Right atrium auricular region (tissue), 2 donors: ENCODE data around the genes SLC44A1 and TMEM38B.

DNA sequence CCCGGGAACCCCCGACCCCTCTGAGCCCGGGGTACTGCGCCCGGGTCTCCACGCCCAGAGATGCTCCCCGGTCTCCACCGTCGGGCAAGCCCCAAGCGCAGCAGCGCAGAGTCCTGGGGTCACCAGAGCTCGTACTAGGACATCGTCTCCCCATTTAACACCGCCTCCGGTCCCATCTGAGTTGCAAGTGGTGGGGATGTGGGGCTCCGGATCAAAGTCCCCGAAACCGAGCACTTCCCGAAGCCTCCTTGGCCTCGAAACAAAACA is 389 bp downstream of the ABCA1 start:
- PRO-cap: no peak
- RAMPAGE, long total RNA, 2 experiments: no peak in any of the 2 experiments

DNA sequence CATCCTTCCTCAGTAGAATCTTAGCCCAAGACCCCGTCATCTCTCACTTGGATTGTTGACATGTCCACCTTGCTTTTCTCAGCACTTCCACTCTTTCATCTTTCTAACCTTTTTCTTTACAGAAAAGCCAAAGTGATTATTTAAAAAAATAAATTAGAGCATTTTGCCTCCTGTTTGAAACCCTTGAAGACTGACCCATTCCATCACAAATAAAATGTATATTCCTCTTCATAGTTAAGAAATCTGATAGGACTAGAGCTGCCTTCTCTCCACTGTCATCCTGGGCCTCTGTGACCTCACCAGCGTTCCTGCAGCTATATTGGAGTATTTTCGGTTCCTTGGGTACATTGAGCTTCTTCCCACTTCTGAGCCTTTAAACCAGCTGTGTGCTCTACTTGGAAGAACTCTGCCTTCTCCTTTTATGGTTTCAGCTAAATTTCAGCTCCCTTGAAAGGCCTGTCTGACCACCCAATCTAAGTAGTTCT is 99.1 kb upstream of the ABCA1 start:
- PRO-cap: no peak
- RAMPAGE, long total RNA, 2 experiments: no peak in any of the 2 experiments

GRCh38 chr9:105062535-105062823 is 134.5 kb upstream of the ABCA1 start:
- PRO-cap: no peak
- RAMPAGE, long total RNA, 2 experiments: no peak in any of the 2 experiments

DNA sequence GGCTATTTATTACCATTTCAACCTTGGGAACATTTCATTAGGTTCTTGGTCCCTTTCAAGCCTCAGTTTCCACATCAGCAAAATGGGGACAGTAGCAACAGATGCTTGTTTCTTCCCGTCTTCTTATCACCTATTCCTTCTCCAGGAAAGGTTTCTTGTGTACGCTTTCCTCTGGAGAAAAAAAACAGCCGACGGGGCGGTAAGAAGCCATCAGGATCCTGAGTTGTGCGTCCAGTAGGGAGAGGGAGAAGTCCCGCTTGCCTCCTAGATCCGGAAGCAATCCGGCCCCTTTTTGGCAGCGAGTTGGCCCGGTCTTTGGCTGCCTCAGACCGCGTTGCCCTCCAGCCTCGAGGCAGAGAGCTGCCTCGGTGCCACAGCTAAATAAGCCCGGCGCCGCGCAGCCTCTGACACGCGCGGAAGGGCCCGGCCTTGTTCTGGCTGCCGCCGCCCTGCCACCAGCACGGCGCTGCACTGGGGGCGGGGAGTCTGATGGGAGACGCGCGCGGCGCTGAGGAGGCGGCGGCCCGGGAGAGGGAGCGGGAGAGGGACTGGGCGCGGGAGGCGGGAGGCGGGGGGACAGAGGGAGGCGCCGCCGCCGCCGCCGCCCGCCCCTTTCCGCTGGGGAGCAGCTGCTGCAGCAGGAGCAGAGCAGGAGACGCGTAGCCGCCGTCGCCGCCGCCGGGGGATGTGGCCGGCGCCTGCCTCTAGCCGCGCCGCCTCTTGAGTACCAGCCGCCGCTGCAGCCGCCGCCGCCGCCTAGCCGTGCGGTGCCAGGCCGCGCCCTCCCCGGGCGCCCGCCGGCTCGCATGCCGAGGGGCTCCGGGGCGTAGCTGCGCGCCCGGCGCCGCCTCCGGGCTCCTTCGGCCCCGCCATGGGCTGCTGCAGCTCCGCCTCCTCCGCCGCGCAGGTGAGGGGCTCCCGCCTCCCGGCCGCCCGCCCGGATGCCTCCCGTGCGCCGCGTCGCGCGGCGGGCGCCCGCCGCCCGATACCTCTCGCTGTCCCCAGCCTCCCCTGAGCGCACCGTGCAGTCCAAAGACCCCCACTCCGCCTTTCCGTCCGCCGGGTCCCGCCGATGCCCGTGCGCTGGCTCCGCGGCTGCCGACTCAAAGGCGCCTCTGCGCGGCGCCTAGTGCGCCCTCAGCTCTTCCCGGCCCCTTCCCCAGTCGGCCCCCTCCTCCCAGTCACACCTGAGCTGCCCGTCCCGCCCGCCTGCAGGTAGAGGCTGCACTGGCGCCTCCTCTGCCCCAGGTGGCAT is at the start of gene SLC44A1:
Gene SLC44A1 (plus strand): TSS at position 654 of the 1,255 bp plus-strand sequence.
- PRO-cap: bidirectional peak, plus-strand start at position 640 of the sequence, minus-strand start at position 370 of the sequence
- RAMPAGE, long total RNA, 2 experiments: no peak in any of the 2 experiments

DNA sequence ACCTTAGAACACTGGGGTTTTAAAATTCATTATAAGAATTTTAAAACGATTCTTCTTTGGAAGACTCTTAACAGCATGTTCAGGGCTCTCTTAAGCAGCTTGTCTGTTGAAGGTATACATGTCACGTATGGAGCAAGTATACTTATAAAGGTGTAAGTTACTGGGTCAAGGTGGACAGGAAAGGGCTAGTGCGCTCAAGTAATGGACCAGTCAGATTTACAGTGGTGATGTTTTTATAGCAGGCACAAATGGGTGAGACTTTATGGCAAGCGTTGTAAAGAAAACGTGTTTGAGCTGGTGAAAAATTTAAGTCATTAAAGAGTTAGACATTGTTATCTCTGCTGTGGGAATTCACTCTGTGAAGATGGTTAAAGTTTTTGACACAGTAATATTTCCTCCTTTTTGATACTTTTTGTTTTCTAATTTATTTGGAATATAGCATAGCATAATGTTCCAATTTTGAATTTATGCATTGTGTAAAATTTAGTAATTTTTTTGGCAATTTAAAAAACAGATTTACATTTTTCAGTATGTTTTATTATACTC is 8.0 kb downstream of the SLC44A1 start:
- PRO-cap: no peak
- RAMPAGE, long total RNA, 2 experiments: no peak in any of the 2 experiments

- PRO-cap: no peak
- RAMPAGE, long total RNA, 2 experiments: no peak in any of the 2 experiments
Observed at GRCh38 chr9:105416977-105417288, 30.9 kb upstream of the FSD1L start.

DNA sequence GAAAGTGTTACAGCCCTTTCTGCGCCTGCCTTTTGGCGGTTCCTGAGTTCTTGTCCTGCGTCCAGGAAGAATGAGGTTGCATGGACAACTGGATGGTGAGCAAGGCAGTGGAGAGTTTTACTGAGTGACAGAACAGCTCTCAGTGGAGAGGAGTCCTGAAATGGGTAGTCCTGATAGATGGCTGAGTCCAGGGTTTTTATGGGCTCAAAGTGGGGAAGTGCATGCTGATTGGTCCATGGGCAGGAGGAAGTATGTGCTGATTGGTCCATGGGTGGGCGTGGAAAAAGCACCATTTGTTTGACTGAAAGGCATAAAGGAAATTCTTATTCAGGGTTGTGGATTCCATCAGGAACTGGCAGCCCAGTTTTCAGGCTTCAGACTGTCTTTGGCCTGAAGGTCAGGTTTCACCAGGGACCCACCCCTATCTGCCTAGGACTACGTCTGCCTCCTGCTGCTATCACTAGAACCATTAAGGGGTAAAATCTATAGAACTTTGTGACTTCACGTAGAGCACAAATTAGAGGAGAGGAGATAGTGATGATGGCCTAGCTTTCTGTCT is 10.6 kb downstream of the FSD1L start:
- PRO-cap: no peak
- RAMPAGE, long total RNA, 2 experiments: no peak in any of the 2 experiments

GRCh38 chr9:105656525-105657026 is 5.7 kb upstream of the TAL2 start:
- PRO-cap: no peak
- RAMPAGE, long total RNA, 2 experiments: no peak in any of the 2 experiments

DNA sequence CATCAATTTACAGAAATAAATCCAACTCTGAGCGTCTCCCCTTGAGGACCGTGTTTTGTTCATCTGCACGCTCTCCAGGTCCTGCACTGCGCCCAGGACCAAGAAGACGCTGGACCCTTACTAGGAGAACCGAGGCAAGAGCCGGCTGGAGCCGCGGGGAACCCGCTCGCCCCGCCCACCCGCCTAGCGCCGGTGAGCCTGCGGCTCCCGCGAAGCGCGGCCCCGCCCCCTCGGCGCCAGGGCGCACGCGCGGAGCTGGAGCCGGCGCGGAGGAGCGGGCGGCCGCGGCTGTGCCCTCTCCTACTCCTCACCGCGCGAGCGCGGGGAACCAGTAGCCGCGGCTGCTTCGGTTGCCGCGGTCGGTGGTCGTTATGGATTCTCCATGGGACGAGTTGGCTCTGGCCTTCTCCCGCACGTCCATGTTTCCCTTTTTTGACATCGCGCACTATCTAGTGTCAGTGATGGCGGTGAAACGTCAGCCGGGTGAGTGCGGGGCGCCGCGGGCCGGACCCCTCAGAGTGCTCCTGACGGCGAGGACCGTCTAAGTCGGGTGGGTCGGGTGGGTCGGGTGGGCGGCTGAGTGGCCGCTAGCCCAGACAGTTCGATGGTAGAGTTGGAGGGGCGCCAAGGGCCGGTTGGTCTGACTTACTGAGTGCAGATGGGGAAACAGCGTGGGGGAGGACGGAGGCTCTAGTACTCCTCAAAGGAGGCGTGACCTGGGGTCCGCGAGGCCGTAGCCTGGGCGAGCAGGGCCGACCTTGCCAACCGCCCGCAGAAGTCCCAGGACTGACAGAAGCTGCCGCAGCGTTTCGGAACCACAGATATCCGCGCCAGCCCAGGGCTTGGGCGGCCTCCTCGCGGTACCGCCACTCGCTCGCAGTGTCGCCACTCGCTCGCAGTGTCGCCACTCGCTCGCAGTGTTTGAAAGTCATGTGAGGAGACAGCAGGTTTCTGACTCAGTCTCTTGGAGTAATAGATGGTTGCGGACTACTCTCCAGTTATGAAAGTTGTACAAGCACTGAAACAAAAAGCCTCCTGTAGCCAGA is at the start of gene TMEM38B:
Gene TMEM38B (plus strand): TSS at position 252 of the 1,046 bp plus-strand sequence.
- PRO-cap: bidirectional peak, plus-strand start at position 82 of the sequence, minus-strand start at position 94 of the sequence; bidirectional peak, plus-strand start at position 254 of the sequence, minus-strand start at position 119 of the sequence; bidirectional peak, plus-strand start at position 959 of the sequence, minus-strand start at position 884 of the sequence
- RAMPAGE, long total RNA, 2 experiments: start-site peak on the plus strand in 2 of 2 experiments, centred at positions 291 to 293 of the sequence, 727 to 1,645 reads per replicate

DNA sequence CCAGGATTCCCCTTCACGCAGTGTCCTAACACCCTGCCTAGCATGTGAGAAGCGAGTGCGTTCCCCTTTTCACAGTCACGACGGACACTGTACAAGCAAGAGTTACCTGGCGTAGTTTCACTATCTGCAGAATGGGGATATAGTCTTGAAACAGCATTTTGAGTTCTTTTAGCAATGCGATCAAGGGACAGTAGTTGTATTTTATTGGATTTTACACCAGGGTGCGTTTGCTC is 911 bp downstream of the TMEM38B start:
- PRO-cap: no peak
- RAMPAGE, long total RNA, 2 experiments: no peak in any of the 2 experiments

DNA sequence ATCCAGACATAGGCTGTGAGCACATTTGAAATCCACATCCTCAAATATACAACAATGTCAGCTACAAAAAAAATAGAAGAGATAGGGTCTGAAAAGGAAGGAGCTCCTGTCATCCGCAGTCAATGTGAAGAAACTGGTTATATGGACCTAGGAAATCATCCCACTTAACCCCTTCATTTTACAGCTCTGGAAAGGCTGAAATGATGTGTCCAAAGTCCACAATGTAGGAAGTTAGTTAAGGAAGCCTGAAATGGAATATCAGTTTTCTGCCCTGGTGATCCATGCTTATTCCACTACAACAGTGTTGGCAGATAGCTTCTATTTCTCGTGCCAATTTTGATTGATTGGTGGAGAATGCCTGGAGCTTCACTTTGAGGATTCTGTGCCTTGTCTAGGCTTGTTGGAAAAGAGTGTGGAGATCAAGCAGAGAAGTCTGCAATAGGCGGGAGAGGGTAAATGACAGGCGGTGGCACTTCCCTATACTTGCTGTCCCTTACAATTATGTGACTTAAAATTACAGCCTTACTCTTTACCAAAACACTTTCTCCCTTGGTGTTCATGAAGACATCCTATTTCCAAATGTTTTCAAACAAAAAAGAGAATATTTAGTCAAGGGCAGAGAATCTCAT is 23.6 kb downstream of the ZNF462 start:
- PRO-cap: no peak
- RAMPAGE, long total RNA, 2 experiments: no peak in any of the 2 experiments

DNA sequence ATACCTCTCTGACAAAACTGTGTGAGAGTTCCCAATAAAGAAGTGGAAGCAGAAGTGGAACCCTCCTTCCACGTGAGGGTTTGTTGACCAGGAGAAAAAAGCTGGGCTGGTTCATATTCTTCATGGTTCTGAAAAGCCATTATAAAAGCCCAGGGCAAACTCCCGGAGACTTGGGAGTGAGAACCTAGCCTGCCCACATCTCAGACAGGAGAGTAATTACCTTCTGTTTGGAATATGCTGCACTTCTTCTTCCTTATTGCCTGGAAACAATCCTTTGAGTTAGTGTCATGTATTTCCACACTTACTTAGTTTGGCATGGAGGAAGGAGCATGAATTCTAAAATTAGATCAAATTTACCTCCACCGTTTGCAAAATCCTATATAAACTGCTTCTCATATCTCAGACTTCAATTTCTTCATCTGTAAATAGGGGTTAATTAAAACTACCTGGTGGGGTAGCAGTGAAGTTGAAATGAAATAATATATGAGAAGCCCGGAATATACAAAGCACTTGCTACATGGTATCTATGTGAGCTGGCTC is 140.2 kb upstream of the RAD23B start:
- PRO-cap: no peak
- RAMPAGE, long total RNA, 2 experiments: no peak in any of the 2 experiments

- PRO-cap: no peak
- RAMPAGE, long total RNA, 2 experiments: no peak in any of the 2 experiments
Observed at GRCh38 chr9:107285803-107286530, 2.9 kb downstream of the RAD23B start.

DNA sequence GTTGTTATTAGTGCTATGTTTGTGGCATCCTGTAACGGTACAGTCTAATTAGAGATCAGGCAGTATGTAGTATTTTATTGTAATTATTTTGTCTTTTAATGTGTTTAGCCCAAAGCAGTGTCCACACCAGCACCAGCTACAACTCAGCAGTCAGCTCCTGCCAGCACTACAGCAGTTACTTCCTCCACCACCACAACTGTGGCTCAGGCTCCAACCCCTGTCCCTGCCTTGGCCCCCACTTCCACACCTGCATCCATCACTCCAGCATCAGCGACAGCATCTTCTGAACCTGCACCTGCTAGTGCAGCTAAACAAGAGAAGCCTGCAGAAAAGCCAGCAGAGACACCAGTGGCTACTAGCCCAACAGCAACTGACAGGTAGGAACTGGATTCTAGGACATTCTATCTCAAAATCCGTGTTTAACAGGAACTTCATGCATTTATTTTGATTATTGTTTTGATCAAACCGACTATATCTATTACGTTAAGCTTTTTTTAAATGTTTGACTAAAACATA is 23.2 kb downstream of the RAD23B start:
- PRO-cap: no peak
- RAMPAGE, long total RNA, 2 experiments: no peak in any of the 2 experiments

GRCh38 chr9:107321817-107322407 is 38.8 kb downstream of the RAD23B start:
- PRO-cap: no peak
- RAMPAGE, long total RNA, 2 experiments: no peak in any of the 2 experiments

DNA sequence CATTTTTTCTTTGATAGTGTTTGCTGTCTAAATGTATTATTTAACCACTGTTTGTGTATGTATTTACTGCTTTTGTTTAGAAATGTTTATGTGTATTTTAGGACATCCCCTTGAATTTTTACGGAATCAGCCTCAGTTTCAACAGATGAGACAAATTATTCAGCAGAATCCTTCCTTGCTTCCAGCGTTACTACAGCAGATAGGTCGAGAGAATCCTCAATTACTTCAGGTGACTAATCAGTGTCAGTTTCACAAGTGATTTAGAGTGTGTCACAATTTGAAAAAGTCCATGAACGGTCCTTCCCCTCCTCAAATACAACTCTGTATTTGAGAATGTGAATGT is 40.7 kb downstream of the RAD23B start:
- PRO-cap: no peak
- RAMPAGE, long total RNA, 2 experiments: no peak in any of the 2 experiments

- PRO-cap: no peak
- RAMPAGE, long total RNA, 2 experiments: no peak in any of the 2 experiments
Observed at GRCh38 chr9:107332661-107332966, 49.5 kb downstream of the RAD23B start.

GRCh38 chr9:107587063-107588237 is 97.9 kb upstream of the KLF4 start:
- PRO-cap: bidirectional peak, plus-strand start at chr9:107587784, minus-strand start at chr9:107587611
- RAMPAGE, long total RNA, 2 experiments: no peak in any of the 2 experiments

DNA sequence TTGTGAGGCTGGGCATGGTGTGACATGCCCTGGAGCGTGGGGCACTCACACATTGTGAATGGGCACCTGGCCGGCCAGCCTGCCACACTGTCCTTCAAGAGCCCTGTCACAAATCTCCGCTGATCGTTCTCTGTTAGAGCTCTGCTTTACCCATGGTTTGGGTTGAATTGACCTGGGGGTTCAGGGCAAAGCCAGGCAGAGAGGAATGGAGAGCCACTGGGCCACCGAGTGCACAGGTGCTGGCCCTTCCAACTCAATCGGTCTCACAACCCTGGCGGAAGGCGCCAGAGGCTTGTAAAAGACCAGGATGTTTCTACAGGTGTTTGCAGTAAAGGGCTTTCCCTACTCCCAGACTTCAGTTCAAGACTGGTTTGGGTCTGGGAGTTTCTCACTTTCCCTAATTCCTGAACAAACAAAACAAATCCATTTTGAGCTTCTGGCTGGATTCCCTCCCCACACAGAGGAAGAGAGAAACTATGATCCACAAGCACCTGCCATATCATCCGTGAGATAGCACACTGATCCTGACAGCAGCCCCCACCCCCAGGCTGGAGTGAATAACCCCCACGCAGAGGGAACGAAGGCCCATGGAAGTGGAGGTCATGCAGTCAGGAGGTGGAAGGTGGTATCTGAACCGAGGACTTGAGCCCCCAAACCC is 125.2 kb upstream of the KLF4 start:
- PRO-cap: no peak
- RAMPAGE, long total RNA, 2 experiments: no peak in any of the 2 experiments

DNA sequence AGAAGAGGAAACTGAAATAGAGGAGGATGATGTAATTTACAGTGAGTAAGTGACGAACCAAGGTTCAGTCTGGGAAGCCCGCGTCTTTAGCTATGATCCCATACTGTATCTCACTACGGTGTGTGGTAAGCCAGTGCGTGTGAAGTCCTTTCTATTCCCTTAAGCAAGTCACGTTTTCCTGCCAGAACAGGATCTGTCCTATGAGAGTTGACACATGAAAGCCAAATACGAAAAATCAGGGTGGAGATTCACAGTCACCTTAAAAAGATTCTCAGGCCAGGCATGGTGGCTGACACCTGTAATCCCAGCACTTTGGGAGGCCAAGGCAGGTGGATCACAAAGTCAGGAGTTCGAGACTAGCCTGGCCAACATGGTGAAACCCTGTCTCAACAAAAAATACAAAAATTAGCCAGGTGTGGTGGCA is 186.5 kb upstream of the KLF4 start:
- PRO-cap: no peak
- RAMPAGE, long total RNA, 2 experiments: no peak in any of the 2 experiments